Epidermal melanocyte (primary cell): ENCODE results near the gene ARFIP1.

DNA sequence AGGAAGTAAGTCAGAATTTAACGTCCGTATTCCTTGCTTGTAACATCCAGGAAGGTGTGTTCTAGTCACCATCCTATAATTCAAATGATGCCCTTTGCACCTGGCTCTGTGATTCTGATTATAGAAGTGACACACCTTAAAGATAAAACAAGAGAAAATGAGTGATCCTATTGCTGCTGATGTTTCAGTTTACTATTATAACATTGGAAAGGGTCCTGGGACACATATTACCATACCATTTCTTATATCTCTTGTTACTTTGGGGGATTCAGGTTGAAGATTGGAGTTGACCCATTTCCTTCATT is 238.8 kb upstream of the NR3C2 start:
- RRBS: no CpG with 5 or more reads among the region's 2 CpGs

DNA sequence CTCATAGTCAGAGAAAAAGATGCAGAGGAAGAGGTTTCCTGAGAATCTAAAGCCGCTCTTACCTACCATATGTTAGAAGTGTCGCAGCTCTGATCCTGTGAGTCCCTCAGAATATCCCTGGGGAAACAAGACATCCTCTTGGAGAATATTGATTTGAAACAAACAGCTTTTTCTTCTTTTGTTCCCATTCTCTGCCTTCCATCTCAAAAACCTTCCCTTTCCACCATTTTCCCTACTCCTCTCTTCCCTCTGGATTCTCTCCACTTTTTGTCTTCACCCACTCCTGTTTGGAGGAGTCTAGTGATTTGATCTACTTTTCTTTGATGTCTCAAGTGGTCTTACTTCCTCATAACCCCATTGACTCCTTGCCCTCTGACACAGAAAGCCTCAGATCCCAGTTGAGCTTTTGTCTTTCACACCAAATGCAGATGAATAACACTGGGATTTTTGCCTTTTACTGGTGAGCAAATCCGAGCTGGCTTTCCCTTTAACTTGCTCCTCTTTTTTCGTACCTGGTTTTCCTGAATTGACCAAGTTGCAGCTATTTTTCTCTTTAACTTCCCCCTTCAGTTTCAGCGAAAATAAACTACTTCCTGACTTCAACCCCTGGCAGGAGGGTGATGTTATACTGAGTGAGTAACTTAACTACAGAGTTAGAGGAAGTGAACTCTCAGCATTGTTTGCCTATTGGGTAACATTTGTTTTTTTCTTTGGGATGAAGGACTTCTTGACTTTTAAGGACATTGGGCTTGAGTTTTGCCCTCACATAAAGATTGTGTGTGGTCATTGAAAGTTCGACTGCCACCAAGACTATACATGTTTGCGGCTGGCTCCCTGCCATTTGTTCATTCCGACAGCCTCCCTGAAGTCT is 392.7 kb upstream of the NR3C2 start:
- RRBS: no CpG with 5 or more reads among the region's 8 CpGs

DNA sequence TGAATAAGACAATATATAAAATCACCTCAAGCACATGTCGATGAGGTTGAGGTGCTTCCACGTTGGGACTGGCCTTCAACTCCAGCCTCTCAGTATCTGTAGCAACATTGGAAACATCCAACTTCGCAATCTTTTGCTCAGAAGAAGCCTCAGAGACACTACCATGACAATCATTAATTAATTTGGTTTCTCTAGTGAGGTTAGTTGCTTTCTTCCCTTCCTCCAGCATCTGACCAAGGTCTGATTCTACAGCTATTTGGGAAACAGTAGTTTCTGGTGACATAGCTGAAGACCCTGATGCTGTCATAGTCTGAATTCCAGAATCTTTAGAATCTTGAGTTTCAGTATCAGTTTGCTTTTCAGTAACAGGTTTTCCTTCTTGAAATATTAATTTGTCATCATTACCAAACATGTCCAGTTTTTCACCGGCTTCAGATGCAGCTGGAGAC is 163.2 kb downstream of the LRBA start:
- RRBS: no CpG with 5 or more reads among the region's 4 CpGs

DNA sequence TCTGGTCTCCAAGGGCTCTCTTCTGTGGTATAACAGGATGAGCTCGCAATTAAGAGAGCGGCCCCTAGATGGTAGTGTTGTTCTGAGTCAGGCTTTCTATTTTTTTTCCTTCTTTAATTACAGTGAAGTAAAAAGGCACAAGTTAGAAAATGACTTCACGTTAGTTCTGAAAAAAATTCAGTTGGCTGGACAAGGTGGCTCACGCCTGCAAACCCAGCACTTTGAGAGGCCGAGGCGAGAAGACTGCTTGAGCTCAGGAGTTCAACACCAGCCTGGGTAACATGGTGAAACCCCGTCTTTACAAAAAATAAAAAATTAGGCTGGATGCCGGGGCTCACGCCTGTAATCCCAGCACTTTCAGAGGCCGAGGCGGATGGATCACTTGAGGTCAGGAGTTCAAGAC is 18.1 kb downstream of the RPS3A start:
- RRBS: no CpG with 5 or more reads among the region's 11 CpGs

DNA sequence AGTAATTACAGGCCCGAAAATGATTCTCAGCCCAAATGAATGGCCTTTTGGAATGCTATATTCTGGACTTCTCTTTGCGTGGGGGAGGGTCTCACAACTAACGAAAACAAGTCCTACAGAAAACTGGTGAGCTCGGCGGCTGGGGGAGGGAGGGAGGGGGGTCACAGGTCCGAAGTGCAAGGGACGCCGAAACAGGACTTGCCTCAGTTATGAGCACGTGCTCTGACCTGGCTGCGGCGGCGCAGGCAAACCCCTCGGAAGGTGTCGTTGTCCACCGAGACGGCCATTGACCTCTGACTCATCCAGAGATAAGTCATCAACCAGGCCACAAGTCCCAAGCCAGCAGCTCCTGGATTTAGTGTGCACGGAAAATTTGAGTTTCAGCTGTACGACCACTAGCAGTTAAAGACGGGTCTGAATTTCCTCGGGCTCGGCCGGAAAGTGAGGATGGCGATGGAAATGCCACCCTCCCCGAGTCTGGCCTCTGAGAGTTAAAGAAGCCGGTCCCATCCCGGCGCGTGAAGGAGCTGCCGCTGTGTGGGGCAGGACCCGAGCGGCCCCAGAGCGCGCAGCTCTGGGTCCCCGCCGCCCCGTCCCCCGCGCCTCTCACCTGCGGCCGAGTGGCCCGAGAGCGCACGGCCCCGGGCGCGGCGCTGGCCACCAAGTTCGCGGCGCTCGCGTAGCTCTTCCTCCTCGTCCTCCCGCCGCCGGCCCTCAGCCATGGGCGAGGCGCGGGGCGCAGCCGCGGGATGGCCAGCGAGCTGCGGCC is 590 bp downstream of the SH3D19 start:
- RRBS: 2% methylated on average over 34 of the region's 64 CpGs

- RRBS: no CpG with 5 or more reads among the region's 1 CpG
Observed at GRCh38 chr4:151329090-151329648, 3.8 kb upstream of the SH3D19 start.

DNA sequence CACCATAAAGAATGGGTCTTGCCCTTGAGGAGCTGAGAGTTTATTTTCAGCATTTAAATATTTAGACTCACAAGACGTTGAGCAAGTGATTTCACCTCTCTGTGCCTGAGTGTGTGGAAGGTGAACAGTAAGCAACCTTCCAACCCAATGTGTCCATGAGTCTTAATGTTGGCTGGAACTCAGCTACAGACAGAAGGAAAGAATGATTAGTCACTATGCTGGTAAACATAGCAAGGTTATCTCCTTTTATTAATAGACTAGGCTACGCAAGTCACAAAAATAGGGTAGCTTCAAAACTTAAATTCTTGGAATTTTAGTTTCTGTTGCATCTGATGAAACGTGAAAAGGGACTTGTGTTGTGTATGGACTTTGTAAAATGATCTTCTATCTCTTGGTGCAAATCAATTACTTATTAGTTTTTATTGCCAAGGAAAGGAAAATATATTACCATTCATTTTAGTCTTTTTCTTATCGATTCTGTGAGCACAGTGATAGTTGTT is 277.5 kb upstream of the GATB start:
- RRBS: no CpG with 5 or more reads among the region's 4 CpGs

DNA sequence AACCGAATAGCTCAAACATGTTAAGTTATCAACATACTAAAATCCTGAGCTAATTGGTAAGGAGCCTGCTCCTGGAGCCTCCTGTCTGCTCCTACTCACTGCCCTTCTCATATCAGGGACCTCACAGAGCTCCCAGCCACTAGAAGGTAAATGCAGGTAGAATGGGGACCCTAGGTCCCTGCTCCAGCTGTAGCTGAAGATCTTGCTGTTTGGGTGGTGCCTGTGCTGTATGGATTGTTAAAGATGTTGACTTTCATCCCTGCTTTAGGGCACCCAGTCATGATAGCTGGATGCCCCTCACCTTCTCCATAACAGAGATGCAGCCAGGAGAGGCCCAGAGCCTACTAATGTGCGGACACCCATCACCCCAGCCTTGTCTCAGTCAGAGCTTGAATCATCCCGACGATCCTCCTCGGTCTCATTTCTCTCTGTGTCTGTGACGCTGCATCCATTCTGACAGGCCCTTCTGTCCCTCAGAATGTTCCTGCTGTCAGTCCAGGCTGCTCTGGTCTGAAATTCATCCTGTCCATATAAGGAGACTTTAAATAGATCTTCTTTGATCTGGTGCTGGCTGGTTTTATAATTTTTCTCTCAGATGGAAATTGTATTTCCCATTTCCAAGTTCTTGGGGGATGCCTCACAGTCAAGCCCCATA is 341.7 kb upstream of the GATB start:
- RRBS: no CpG with 5 or more reads among the region's 6 CpGs

- RRBS: no CpG with 5 or more reads among the region's 13 CpGs
Observed at GRCh38 chr4:152532096-152533166, 3.5 kb downstream of the FBXW7 start.

- RRBS: 2% methylated on average over 29 of the region's 52 CpGs
Observed at GRCh38 chr4:152534250-152535439, 1.2 kb downstream of the FBXW7 start.

GRCh38 chr4:152535694-152535946 is 272 bp downstream of the FBXW7 start:
- RRBS: 9% methylated on average over 5 of the region's 29 CpGs

- RRBS: no CpG with 5 or more reads among the region's 2 CpGs
Observed at GRCh38 chr4:152643300-152643695, 36.5 kb downstream of the TMEM154 start.

DNA sequence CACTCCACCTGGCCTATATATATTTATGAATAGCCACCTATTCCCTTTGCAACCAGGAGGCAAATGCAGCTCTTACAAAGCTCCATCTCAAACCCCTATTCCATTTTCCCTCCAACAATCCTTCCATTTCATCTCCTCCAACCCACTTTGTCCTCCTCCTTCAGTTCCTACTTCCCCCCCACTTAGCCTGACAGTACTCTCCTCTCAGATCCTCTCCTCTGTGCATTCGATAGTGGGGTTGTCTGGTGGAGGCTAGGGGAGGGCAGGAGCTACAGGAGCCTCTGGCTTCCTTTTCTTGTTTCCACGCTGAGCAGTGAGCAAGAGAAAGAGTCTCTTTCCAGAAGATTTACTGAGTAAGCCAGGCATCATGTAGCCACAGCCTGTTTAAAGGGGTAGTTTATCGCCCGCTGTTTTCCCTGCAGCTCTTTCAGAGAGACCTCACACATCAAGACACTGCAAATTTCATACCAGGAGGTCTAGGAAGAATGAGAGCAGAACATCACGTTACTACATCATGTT is 33.2 kb downstream of the TMEM154 start:
- RRBS: no CpG with 5 or more reads among the region's 5 CpGs

- RRBS: 6% methylated on average over 32 of the region's 75 CpGs
Observed at GRCh38 chr4:152779372-152780495, at the start of gene ARFIP1. ARFIP1 (plus strand) TSS chr4:152779954.

- RRBS: 4% methylated on average over 23 of the region's 61 CpGs
Observed at GRCh38 chr4:152936500-152937081, 468 bp downstream of the FHDC1 start.

- RRBS: no CpG with 5 or more reads among the region's 9 CpGs
Observed at GRCh38 chr4:153154035-153154523, 50.2 kb upstream of the TRIM2 start.

- RRBS: 5% methylated on average over 5 of the region's 43 CpGs
Observed at GRCh38 chr4:153222158-153222976, 18.1 kb downstream of the TRIM2 start.

DNA sequence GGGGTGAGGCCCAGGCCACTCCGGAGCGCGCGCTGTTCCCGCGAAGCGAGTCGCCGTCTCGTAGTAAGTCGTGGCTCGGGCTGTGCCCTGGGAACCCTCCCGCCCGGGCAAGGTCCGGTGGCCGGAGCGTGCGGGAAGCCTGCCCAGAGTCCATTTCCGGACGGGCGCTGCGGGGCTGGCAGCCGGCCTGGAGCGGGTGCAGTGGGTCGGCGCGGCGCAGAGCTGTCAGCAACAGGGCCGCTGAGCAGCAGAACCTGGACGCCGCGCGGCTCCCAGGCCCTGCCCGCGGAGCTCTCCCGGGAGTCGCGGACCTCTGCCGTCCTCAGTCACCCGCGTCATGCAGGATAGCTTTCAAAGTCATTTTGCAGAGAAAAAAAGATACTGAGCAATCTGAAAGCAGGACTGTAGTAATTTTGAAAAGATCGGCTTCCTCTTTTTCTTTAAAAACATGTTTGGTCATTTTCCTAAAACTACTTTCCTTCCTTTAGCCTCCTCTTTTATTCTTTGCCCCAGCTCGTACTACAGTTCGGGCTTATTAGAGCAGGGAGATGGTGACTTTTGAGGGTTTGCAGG is 18.8 kb downstream of the TRIM2 start:
- RRBS: 2% methylated on average over 15 of the region's 44 CpGs

DNA sequence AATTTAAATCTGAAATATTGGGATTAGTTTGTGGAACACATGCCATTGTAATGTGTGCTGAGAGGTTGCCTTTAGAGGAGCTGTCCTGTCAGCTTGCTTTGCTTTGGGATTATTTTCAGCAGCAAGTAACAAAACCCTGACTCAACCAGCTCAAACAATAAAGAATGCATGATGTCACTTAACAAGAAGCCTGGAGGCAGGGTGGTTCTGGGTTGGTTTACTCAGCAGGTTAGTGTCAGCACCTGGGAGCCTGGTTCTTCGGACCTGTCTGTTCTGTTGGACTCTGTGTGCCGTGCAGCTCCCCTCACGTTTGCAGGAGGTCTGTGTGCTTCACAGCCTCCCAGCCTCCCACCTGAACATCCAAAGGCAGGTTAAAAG is 20.1 kb downstream of the TMEM131L start:
- RRBS: no CpG with 5 or more reads among the region's 3 CpGs

GRCh38 chr4:153789663-153790362 is 930 bp upstream of the SFRP2 start:
- RRBS: 7% methylated on average over 1 of the region's 24 CpGs